Colic lymph node (tissue), 1 donor: ENCODE results near the genes ALKBH7, PEX11G and MCOLN1.

- PRO-cap, result no peak
Measured at GRCh38 chr19:6241571-6242209, 38.1 kb downstream of the MLLT1 start.

GRCh38 chr19:6301097-6301425, 21.3 kb upstream of the MLLT1 start:
- PRO-cap, result no peak

DNA sequence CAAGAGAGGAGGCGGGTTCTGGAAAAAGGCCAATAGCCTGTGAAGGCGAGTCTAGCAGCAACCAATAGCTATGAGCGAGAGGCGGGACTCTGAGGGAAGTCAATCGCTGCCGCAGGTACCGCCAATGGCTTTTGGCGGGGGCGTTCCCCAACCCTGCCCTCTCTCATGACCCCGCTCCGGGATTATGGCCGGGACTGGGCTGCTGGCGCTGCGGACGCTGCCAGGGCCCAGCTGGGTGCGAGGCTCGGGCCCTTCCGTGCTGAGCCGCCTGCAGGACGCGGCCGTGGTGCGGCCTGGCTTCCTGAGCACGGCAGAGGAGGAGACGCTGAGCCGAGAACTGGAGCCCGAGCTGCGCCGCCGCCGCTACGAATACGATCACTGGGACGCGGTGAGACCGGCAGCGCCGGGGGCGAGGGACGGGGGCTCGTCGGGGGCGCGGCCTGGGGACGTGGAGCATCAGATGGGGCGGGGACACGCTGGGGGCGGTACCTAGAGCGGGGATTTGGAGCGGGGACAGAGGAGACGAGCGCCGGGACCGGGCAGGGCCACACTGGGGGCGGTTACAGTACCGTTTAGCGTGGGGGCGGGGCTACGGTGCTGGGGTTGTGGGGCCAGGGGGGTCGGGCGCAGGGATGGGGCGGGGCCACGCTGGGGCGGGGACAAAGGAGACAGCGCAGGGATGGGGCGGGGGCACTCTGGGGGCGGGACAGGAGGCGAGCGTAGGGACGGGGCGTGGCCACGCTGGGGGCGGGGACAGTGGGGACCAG, at the start of gene ALKBH7:
Gene ALKBH7, plus strand, starts transcription at position 158 of the 767 bp plus-strand sequence.
- PRO-cap, result bidirectional peak, plus-strand start at position 185 of the sequence, minus-strand start outside the sequence; bidirectional peak, plus-strand start outside the sequence, minus-strand start at position 552 of the sequence

DNA sequence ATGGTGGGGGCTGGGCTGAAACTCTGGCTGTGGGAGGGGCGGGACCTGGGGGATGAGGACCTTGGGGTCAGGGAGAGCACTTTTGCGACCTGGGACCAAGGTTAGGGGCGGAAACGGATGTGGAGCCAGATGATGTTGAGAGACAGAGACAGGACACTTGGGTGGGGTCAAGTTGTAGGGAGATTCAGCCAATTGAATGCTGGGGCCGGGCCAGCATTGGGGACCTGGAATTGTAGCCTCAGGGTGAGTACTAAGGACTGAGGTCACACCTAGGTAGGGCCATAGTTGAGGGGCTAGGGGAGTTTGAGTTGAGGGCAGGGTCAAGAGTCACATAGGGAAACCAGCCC, 1.2 kb downstream of the ALKBH7 start:
- PRO-cap, result no peak

DNA sequence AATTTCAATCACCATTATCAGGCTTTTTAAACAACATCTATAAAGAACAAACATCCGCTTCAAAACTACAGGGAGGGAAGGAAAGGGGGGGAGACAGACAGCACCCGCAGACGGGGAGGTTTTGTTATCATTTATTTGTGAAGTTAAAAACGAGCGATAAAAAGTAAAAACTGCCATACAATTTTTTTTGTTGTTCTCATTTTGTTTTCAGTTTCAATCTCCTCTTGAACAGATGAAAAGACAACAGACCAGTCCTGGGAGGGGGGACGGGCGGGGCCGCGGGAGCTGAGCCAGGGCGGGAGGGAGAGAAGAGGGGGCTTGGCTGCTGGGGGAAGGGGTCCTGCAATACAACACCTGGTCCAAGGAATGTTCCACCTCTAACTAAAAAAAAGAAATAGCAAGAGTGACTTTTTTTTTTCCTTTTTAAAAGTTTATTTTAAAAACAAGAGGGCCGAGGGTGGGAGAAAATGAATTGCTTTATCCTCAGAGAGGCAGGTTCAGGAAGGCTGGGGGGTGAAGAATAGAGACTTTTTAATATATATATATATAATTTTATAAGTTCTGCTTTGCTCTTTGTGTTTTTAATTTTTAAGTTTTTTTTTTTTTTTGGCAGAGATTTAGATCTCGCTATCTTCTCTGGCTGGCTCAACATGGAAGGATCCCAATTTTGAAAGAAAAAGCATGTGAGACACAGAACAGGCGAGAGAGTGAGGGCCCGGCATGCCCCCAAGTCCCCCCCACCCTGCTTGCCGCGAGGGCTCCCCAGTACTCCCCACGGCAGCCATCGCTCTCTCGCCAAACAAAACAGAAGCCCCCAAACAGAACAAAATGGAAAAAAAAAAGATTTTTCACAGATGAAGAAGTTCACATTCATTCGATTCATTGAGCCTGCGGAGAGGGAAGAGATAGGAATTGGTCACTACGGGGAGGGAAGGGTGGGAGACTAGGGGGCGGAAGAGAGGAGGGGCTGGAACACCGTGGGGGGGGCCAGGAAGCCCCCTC, 11.1 kb downstream of the KHSRP start:
- PRO-cap, result no peak

- PRO-cap, result no peak
Measured at GRCh38 chr19:6458622-6459440, 761 bp downstream of the SLC25A23 start.

GRCh38 chr19:6685731-6685936, 15.7 kb upstream of the TNFSF14 start:
- PRO-cap, result no peak

DNA sequence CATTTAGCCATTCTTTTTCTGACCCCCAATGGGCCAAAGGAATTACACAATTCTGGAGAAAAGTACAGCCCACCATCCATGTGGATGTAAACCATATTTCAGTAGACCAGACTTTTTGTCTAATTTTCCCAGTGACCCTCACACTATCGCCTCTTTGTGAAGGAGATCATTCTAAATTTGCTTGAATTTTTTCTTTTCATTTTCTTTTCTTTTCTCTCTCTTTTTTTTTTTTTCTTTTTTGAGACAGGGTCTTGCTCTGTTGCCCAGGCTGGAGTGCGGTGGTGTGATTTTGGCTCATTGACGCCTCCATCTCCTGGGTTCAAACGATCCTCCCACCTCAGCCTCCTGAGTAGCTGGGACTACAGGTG, 15.3 kb downstream of the C3 start:
- PRO-cap, result no peak

GRCh38 chr19:6735222-6736075, 1.9 kb downstream of the GPR108 start:
- PRO-cap, result no peak

DNA sequence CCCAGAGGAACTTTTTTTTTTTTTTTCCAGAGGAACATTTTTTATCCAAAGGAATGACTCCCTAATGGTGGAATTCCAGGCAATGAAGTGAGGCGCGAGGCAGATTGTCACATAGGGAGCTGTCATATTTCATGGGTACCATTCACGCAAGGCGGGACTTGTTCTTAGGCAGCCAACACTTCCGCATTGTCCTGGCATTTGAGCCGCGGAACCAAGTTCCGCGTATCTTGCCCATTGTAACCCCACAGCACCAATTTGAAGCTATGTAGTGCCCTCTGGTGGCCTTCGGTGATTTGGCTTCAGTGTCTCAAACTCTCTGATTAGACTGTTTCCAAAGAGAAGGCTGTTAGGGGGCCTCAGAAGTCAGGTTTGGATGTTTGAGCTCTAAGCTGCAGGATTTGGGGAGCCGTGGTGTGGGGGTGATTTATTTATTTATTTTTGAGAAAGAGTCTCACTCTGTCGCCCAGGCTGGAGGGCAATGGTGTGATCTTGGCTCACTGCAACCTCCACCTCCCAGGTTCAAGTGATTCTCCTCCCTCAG, 23.8 kb upstream of the ADGRE1 start:
- PRO-cap, result no peak

GRCh38 chr19:7199220-7200408, 94.6 kb downstream of the INSR start:
- PRO-cap, result no peak

GRCh38 chr19:7214071-7214818, 80.0 kb downstream of the INSR start:
- PRO-cap, result no peak

- PRO-cap, result no peak
Measured at GRCh38 chr19:7250972-7251460, 43.2 kb downstream of the INSR start.

DNA sequence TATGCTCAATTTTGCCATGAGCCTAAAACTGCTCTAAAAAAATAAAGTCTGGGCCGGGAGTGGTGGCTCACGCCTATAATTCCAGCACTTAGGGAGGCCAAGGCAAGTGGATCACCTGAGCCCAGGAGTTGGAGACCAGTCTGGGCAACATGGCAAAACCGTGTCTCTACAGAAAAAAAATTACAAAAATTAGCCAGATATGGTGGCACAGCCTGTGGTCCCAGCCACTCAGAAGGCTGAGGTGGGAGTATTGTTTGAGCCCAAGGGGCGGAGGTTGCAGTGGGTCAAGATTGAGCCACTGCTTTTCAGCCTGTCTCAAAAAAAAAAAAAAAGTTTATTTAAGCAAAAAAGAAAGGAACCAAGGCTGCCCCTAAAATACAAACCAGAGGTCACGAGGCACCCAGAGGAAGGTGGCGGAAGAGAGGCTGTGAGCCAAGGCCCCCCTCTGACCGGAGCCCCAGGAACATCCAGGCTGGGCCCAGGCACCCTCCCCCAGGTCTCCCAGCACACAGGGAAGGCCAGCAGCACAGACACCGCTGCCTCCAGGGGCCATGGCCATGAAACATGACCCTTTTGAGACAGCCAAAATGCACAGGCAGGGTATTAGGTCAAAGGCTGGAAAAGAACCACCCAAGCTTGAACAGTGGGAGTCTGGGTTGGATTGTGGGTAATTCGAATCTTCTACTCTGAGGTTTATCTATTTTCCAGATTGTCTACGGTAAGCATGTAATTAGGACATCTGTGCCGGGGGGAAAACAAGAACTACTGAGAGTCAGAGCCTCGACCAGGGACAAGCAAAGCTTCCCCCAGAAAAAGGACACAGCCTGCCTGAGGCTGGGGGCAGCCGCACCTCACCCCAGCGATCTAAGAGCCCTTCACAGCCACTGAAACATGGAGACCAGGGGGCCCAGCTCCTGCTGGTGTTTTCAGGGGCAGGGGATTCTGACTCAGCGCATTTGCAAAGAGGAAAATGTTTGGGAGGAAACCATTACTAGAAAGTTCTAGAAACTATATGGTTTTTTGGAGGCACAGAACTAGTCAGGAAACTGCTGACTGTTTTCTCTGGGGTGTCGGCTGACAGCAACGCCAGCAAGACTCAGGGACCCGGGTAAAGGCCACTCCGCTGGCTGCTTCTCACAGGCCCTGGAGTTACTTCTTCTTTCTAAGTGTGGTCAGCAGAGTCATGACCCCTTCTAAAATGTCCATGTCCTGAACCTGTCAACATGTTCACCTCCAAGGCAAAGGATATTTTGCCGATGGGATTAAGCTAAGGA, 8.5 kb downstream of the PEX11G start:
- PRO-cap, result no peak

GRCh38 chr19:7488886-7489348, at the start of gene PEX11G:
Gene PEX11G (minus strand): TSS chr19:7489035.
- PRO-cap, result bidirectional peak, plus-strand start at chr19:7489089, minus-strand start at chr19:7489027

GRCh38 chr19:7522097-7522878, at the start of gene MCOLN1:
Gene MCOLN1 (plus strand): TSS chr19:7522624.
- PRO-cap, result bidirectional peak, plus-strand start at chr19:7522679, minus-strand start at chr19:7522462

- PRO-cap, result bidirectional peak, plus-strand start at chr19:7534164, minus-strand start at chr19:7534024
Measured at GRCh38 chr19:7533714-7534395, 1.7 kb upstream of the PNPLA6 start.

DNA sequence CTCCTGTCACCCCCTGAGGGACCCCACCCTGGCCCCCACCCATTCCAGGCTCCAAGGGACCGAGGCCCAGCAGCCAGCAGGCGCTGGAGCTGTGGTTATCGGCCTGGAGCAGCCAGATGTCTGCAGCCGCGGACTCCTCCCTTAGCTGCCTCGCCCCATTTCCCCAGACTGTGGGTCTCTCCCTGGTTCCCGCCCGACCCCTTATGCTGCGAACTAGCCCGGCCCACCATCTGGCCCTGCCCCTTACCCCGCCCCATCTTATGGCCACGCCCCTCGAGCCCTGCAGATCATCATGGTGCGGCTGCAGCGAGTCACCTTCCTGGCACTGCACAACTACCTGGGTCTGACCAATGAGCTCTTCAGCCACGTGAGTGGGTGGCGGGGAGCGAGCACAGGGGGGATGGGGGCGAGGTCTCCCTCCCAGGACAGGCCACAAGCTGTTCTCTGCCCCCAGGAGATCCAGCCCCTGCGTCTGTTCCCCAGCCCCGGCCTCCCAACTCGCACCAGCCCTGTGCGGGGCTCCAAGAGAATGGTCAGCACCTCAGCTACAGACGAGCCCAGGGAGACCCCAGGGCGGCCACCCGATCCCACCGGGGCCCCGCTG, 5.7 kb downstream of the PNPLA6 start:
- PRO-cap, result no peak

- PRO-cap, result no peak
Measured at GRCh38 chr19:7615554-7615764, 13.9 kb downstream of the XAB2 start.

- PRO-cap, result no peak
Measured at GRCh38 chr19:7616216-7616893, 13.0 kb downstream of the XAB2 start.